ENCODE measurements around the gene SNX5.

- PRO-cap = no peak
These were observed 12.3 kb upstream of the SNRPB2 start for GRCh38 chr20:16717646-16717845.

DNA sequence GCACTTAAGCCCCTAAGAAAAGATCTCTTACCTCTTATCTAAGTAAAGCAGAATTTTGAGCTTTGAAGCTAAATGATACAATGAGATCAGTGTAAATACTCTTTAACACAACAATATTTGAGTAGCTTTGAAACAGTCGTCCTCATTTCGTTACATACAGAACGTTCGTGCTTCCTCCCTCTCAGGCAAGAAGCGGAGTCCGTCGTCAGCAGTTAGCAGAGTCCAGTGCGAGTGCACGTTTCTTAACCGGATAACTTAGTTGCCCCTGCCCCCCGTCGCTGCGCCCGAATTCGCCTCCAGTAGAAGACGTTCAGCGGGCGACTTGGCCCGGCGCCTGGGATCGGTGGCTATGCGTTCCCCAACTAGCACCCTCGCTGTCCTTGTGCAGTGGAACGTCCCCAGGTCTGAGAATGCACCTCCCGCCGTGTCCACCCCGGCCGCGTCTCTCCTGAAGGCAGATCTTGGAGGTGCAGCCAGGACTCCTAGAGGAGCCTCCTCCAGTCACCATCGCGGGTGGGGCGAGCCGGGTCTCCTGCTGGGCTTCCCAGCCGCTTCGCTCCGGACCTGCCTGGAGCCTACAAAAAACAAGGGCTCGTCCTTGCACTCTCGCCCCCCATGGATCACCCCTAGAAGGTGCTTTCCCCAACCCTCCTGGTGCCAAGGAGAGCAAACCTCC, 955 bp upstream of the PCSK2 start:
- PRO-cap = no peak

- PRO-cap = no peak
These were observed 1.8 kb downstream of the PCSK2 start for GRCh38 chr20:17228554-17229068.

DNA sequence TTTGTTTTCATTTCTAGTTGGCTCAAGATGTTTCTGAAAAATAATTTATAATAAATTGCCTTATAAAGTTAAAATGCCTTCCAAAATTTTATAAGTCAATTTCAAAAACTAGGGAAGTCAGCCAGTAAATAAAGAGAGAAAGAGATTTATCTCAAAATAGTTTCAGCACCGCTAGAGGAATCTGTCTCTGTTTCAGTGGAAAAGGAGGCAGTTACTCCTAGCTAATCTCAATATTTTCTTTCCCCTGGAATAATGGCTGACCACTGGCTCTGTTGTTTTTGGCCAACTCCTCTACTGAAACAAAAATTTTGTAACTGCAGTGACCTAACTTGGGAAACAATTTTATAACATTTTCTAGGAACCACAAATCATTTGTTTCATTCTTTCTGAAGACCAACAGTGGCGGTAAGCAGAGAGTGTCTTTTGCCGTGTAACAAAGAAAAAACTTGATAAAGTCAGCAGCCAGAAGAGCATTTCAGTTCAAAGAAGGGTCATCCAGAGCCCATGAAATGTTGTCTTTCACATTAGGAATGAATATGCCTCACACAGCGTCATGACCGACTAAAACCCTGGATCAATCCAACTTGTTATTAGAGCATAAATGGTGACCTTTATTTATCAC, 11.8 kb upstream of the BFSP1 start:
- PRO-cap = no peak

GRCh38 chr20:17565136-17565563, 4.7 kb upstream of the DSTN start:
- PRO-cap = no peak

DNA sequence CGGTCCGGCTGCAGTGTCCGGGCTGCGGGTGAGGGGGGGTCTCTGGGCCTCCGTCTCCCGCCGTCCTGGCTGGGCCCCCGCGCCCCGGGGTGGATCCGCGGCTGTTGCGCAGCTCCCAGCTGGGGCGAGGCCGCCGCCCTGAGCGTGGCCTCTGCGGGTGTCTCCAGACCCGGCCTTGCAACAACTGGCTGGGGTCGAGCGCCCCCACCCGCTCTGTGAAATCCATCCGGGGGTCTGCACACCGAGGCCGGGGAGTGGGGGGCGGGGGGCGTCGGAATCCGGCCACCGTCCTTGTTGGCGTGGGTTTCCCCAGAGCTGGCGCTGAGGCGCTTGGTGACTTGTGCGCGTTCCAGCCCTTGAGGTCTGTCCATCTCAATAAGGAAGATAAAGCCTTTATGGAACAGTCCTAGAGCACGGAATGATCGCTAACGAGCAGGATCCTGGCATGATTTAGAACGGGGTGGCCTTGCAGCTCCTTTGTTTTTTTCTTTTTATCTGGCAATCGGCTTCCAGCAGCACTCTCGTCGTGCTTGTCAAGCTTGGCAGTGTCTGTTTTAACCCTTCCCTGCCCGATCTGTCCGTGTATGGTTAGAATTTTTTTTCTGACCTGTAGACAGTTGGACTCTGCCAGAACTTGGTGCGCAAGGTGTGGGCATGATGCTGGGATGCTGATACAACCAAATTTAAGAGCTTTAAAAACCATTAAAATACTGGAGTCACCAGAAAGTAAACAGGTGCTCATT, 622 bp downstream of the DSTN start:
- PRO-cap = bidirectional peak, plus-strand start at position 396 of the sequence, minus-strand start at position 186 of the sequence

- PRO-cap = no peak
These were observed 35.4 kb downstream of the DSTN start for GRCh38 chr20:17605330-17605711.

DNA sequence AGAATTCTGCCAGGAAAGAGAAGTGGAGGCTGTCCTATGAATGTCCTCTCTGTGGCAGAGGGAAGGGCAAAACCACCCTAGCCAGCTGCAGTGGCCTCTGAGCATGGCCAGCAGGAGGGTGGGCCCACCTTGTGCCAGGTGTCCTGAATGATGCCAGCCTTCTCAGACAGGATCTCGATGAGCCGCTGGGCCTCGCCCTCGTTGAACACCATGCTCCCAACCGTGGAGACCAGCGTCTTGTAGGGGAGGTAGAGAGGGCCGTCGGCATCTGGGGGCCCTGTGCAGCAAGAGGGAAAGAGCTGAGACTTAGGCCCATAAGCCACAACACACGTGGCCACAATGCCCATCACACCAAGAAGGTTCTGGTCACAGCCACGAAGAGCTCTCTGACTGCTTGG, 39.2 kb downstream of the RRBP1 start:
- PRO-cap = no peak

DNA sequence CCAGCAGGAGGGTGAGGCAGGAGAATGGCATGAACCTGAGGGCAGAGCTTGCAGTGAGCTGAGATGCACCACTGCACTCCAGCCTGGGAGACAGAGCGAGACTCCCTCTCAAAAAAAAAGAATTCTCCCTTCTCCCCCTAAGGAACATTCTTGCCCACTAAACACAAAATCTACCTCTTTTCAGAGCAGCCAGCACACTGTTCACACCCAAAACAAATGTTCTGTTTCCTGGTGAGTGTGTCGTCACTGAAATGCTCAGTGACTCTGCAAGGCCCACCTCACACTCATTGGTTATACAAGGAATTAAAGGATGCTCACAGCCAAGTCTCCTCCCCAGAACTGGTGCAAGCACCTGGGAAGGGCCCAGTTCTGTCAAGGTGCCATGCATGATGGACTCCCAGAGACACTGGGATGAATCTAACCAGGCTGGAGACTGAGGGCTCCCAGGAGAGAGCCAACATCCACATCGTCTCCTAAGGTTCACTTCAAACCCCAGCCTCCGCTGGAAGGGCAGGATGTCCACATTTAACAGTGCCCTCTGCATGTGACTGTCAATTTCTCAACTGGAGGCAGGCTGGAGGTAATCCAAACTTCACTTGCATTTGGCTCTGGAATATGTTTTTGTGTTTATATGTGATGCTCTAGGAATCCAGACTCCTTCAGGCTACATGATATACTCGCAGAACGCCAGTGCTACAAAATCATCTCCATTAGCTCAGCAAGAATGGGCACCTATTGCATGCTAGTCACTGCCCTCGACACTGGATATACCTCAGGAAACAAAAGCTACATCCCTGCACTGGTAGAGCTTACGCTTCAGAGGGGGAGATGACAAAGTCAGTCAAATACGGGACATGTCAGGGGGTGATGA, 7.2 kb downstream of the RRBP1 start:
- PRO-cap = no peak

DNA sequence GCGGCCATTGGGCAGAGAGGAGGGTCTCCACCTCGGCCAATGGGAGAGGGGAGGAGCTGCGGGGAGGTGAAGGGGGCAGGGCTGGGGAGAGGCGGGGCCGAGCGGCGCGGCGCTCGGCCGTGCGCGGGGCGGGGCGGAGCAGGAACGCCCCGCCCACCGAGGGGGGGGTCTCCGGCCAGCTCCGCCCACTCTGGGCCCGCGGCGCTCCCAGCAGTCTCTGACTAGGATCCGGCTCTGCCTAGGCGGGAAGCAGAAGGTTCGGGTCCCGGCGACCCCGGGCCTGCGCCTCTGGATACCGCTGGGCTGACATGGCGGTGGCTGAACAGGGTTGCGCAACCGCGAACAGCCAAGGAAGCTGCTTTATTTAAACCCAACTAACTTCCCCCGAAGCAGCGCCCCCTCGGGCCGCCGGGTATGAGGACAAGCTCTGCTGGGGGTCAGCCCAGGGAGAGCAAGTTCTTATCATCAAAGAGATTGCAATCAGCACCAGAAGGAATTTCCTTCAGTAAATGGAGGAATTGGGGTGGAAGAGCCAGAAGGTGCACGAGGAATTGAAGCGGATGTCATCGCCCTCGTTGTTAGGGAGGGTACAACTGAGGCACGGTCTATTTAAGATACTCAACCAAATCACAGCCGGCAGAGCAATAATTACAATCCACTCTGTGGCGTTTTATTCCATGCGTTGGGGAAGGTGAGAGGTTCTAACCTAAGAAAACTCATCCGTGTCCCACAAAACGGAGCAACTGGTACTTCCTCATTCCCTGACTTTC, 544 bp upstream of the RRBP1 start:
- PRO-cap = bidirectional peak, plus-strand start at position 213 of the sequence, minus-strand start outside the sequence

- PRO-cap = no peak
These were observed 118.9 kb downstream of the SNX5 start for GRCh38 chr20:17849360-17850503.

DNA sequence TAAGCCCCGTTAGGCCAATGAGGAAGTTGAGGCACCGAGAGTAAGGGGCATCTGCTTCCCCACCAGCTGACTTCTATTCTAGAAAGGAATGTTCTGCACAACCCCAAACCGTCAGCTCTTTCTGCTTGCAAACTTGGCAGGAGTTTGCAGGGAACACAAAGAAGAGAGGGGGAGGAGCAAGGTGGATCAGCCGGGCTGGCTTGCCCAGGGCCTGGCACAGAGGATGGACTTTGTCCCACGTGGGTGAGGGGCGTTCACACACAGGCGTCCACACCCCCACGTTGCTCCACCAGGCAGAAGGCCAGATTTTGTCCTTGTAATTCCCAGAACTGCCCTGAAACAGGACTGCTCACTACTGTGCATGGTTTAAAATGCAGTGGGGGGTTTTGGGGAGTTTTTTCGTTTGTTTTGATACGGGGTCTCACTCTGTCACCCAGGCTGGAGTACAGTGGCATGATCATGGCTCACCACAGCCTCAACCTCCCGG, 93.3 kb downstream of the SNX5 start:
- PRO-cap = no peak

DNA sequence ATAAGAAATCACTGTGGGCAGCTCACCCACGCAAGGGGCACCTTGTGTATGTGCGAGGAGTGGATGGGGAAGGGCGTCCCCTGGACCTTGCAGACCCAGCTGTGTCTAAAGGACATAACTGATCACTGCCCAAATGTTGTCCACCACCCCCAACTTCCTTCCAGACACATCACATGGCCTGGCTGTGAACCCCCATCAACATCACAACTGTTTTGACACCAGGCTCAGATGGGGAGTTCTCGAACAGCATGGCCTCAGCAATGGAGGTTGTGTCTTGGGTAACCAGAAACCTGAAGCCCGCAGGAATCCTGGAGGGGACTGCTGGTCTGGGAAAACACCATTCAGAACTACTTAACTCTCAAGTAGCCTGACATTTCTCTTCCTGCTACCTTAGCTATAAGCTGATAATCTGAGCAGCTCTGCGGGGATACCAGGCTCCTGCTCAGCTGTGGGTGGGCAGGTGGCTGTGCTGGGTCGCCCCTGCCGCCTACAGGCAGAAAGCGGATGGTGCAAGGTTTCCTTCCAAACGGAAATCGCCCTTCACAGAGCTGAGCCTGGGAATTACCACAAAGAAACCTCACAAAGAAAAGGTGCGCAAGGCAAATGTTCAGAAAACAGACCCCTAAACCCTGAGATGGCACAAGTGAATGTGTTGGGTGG, 29.7 kb downstream of the SNX5 start:
- PRO-cap = no peak

GRCh38 chr20:17962484-17963441, 5.8 kb downstream of the SNX5 start:
- PRO-cap = no peak

- PRO-cap = bidirectional peak, plus-strand start at chr20:17968613, minus-strand start at chr20:17968578; bidirectional peak, plus-strand start at chr20:17968956, minus-strand start at chr20:17968793
These were observed at the start of gene SNX5 for GRCh38 chr20:17968360-17969249. TSS of gene SNX5 (minus strand) at chr20:17968794.

DNA sequence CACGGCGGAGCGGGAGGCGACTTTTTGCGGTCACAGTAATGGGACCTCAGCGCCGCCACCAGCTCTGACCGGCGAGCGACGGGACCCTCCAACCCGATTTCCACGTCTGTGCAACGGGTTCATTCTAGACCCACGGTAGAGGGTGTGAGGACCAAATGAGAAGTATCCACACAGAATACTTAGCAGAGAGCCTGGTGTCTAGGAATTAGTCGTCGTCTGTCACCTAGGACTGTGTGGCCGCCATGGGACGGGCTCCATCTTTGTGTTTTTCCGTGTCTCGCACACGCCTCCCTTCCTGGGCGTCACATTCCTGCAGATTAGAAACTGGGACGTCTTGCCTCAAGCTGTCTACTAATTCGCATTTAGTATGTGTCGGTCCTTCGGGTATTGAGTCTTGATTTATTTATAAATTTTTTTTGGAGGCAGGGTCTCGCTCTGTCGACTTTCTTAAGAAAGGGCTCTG, 463 bp downstream of the MGME1 start:
- PRO-cap = unidirectional peak, minus-strand start at position 270 of the sequence

- PRO-cap = no peak
These were observed 11.8 kb downstream of the SEC23B start for GRCh38 chr20:18519469-18520018.

DNA sequence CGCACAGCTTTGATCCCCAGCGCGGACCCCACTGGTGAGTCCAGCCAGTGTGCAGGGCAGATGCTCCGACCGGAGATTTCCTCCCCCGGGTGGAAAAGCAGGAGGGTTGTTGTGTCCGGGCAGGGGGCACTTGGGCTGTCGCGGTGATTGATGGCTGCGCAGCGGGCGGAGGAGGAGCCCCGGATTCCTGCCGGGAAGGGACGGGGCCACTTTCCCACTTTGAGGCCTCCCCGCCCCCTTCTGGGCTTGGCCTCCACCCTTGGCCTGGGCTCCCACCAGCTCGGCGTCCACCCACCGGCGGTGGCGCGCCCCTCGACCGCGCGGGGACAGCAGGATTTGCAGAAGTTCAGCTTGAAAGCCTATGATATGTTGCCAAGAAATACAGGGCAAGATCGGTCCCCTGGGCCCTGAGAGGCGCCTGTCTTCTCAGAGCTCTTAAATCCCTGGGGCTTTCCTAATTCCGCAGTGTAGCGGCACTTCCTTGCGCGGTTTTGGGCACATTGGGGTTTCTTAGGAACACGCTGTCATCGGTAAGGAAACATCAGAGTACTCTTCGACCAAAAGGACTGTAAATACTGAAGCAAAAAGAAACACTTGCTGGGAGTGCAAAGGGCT, 856 bp downstream of the RIN2 start:
- PRO-cap = no peak

DNA sequence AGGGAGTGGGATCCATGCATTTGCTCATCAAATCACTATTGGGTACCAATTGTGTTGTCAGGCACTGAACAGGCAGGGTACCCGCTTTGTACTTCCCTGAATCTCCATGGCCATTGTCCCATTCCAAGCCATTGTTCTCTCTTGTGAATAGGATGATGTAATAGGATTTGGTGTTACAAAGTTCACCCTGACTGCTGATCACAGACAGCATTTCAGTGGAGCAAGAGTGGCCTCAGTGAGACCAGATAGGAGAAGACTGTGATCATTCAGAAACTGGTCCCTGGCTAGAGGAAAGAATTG, 16.5 kb downstream of the RIN2 start:
- PRO-cap = no peak

DNA sequence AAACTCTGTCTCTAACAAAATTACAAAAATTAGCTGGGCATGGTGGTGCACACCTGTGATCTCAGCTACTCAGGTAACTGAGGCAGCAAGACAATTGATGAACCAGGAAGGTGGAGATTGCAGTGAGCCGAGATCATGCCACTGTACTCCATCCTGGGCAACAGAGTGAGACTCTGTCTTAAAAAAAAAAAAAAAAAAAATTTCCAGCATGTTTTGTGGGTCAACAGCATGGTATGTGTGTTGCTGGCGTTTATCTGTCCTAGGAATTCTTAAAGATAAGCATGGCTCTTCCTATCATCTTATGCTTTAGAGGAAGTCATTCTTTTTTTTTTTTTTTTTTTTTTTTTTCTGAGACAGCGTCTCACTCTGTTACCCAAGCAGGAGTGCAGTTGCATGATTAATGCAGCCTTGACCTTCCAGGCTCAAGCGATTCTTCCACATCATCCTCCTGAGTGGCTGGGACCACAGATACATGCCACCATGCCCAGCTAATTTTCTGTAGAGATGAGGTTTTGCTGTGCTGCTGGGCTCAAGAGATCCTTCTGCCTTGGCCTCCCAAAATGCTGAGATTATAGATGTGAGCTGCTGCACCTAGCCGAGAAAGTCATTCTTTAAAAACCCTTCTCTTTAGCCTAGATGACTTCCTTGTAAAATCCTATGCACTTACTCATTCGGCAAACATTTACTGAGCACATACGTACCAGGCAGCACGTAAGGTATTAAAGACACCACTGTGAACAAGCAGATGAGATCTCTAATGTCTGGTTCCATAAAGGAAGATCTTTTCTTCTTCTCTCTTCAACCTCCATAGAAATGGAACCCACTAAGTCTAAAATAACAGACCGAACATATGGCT, 122.2 kb downstream of the RIN2 start:
- PRO-cap = no peak

Measured in osteocyte (in vitro differentiated cells).